ENCODE measurements around a stretch of chr14.

DNA sequence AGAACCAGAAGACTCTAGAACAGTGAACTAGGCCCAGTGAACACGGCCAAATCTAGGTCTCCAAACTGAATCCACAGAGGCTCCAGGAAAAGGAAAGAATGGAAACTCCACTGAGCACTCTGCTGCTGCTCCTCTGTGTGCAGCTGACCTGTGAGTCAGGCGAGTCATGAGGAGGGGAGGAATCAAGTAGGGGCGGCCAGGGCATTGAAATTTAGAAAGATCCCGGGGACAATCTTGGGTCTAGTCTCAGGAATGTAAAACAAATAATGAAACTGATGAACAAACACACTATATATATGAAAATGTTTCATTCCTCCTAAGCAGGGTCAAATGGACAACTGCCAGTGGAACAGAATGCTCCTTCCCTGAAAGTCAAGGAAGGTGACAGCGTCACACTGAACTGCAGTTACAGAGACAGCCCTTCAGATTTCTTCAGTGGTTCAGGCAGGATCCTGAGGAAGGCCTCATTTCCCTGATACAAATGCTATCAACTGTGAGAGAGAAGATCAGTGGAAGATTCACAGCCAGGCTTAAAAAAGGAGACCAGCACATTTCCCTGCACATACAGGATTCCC lies 323.3 kb downstream of the DAD1 start:
- RRBS = no CpG with 5 or more reads among the region's 5 CpGs

DNA sequence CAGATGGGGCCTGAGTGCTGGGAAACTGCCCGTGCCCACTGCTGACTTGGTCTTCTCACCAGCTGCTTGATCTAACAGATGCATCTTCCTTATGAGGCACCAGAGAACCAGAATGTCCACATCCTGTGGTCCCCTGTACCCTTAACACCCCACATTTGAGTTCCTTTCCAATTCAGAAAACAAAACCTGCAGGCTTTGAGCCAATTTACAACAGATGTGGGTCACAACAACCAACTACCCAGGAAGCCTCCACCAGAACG lies 153.9 kb downstream of the DAD1 start:
- RRBS = no CpG with 5 or more reads among the region's 2 CpGs

- RRBS = no CpG with 5 or more reads among the region's 11 CpGs
Observed at GRCh38 chr14:22449364-22450132, 139.5 kb downstream of the DAD1 start.

DNA sequence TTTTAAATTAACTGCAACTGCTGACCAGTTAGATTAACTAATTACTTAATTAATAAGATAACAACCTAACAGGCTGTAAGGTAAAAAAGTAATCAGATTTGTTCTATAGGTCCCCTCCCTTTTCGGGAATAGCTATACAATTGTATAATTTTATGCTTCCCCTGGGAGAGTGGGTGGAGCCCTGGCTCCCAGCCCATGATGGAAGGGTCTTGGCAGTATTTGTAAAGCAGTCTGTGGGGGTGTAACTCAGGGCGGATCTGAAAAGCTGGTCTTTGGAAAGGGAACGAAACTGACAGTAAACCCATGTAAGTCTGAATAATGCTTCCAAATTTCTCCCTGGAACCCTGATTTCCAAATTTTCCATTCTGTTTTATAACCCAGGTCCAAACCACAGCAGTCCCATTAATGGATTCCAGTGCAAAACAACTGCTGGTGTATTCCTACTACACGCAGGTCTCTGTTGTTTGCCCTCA lies 110.4 kb downstream of the DAD1 start:
- RRBS = no CpG with 5 or more reads among the region's 4 CpGs

DNA sequence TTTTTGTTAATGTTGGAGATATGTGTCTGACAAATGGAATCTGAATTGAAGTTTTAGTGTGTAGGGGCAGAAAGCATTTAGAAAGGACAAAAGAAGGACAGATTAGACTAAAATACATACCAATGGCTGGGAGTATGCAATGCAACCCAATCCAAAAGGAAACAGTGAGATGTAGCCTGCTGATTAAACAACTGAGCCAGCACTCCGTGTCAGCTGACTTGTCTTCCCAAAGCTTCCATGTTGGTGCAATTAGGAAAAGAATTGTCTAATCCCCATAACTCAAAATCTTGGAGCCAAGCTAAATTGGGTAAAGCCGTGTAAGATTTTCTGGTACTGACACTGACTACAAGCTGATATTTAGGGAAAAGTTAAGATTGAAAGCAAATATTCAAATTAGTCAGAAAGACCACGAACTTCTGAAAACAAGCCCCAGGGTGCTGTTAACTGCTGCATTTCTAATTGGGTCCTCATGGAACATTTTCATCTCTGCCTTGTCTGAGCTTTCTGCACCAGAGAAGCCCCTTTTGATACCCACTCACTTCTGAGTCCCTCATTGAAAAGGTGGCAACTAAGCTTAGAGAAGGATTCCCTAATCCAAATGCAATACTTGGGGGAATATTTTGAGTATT lies 109.1 kb downstream of the DAD1 start:
- RRBS = no CpG with 5 or more reads among the region's 3 CpGs

DNA sequence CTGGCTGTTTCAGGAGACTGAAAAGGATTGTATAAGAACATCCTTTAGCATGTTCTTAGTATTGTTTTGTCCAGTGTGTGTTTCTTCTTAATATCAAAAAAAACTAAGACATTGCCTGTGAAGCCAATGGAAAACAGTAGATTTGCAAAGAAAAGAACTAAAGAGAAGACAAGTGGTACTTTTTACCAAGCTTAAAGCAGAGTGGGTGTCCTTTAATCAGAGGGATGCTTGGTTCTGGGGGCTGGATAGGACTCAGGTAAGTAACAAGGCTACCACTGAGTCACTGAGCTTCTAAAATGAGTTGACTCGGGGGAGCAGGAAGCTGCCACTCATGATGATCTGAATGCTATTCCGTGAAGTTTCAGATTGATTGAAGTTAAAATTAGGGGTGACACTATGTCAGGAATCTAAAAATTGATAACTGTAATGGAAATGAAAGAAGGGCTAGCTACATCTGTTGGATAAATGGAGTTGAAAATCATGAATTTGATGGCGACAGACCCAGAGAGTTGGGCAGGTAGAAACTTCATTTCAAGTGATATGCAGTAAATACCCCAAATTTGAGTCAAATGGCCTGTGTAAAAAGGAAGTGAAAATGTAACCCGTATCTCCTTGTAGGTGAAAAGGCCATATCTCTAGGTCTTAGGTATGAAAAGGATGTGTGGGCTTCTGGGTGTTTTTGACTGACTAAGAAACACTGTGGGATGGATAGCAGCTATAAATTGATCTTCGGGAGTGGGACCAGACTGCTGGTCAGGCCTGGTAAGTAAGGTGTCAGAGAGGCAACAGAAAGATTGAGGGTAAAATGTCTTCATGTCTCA lies 57.6 kb downstream of the DAD1 start:
- RRBS = no CpG with 5 or more reads among the region's 5 CpGs

DNA sequence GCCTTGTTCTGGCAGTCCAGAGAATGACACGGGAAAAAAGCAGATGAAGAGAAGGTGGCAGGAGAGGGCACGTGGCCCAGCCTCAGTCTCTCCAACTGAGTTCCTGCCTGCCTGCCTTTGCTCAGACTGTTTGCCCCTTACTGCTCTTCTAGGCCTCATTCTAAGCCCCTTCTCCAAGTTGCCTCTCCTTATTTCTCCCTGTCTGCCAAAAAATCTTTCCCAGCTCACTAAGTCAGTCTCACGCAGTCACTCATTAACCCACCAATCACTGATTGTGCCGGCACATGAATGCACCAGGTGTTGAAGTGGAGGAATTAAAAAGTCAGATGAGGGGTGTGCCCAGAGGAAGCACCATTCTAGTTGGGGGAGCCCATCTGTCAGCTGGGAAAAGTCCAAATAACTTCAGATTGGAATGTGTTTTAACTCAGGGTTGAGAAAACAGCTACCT lies 41.1 kb downstream of the DAD1 start:
- RRBS = no CpG with 5 or more reads among the region's 4 CpGs

DNA sequence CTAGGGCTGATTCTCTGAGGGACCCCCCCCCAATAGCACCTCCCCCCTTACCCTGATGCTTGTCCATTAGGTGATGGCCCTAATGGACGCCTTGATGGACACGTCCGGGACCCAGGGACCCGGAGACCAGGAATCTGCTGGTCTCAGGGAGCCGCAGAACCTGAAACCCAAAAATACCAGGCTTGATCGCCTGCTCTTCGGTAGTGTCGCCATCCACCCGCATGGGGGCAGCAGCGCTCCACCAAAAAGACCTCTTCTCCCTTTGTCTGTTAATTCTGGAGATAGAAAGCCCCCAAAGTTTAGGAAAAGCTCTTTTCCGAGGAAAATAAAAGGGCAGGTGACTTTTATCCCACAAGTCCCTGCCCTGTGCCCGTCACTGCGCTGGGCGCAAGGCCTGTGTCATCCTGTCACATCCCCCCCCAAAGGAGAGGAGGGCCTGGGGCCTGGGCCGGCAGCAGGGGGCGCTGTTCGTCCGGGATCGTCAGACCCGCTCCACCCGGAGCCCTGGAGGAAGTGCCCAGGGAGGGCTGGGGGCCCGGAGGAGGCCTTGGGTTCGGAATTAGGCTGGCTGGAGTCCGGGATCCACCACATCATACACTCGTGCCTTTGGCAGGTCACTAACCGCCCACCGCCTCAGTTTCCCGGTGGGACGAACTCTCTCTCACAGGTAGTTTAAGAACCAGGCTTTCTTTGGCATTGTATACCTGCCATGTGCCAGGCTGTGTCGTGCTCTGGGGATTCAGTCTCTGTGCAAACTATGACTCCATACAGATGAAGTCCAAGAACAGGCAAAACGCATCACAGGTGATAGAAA lies 31.9 kb downstream of the DAD1 start:
- RRBS = 6% methylated on average over 3 of the region's 31 CpGs

GRCh38 chr14:22612638-22613469 lies 14.8 kb downstream of the ABHD4 start:
- RRBS = no CpG with 5 or more reads among the region's 7 CpGs

DNA sequence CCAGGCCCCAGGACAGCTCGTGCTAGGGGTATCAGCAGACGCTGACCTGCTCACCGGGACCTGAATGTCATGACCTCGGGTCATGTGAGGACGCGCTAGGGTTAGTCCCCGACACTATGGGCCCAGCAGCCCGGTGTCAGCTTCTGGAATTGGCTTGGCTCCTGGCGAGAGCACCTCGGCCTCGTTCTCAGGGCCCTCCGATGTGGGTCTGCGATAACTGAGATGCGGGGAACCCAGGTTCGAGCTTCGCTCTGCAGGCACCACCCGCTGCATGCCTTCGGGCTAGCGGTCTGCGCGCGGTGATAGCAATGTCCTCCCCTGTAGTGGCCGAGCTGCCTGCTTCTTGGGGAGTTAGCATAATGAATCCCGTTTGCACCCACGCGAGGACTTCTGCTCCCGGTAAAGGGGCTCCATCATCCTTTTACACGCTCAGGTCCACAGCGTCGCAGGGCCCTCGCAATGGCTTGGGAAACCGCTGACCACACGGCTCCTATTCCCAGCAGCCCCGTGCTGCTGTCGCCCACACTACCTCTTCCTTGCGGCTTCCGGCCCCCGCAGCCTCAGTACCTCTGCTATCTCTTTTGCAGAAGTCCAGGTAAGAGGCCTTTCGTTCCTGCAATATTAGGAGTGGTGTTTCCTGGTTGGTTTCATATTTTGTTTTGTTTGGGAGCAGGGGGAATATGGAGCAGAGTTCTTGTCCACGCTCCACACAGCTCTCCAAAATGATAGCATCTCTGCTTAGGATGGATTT lies 502 bp downstream of the OXA1L start:
- RRBS = 6% methylated on average over 5 of the region's 40 CpGs

DNA sequence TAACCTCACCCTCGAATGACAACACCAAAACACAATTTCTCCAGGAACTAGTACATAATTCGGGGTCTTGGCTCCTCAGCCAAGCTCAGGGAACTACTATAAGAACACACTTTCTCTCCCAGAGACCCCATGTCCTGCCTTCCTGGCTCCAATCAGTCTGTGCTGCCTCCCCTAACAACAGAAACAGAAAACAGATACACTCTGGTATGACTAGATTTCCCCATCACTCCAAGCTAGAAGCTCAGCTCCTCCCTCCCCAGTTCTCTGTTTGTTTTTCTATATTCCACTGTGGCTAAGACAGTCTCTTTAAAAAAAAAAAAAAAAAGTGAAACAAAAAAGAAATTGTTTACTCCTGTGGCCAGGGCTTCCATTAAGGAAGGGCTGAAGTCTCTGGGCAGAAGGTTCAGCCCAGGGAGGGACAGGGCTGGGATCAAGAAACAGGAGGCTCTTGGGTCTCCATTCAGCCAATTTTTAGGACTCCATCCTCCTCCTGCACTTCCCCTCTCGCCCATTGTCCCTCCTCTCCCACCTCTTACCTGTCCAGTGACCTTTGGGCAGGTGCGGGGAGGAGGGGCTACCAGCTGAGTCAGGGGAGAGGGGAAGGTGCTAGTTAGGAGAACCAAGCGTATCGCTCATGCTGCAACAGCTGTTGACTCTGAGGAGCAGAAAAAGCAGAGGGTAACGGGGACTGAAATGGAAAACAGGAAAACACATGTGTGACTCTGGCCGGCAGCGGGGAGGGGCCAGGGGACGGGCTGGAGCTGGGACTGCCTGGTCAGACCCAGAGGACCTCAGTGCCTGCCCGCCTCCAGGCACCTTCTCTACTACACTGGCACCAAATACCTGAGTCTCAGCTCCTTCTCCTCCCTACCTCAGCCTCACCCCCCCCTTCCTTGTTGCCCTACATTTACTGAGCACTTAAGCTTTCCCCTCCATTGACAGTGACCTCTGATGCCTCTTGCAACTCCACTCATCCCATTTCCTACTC lies 4.2 kb upstream of the SLC7A7 start:
- RRBS = no CpG with 5 or more reads among the region's 11 CpGs

- RRBS = no CpG with 5 or more reads among the region's 5 CpGs
Observed at GRCh38 chr14:22844552-22844783, 8.1 kb downstream of the MMP14 start.

DNA sequence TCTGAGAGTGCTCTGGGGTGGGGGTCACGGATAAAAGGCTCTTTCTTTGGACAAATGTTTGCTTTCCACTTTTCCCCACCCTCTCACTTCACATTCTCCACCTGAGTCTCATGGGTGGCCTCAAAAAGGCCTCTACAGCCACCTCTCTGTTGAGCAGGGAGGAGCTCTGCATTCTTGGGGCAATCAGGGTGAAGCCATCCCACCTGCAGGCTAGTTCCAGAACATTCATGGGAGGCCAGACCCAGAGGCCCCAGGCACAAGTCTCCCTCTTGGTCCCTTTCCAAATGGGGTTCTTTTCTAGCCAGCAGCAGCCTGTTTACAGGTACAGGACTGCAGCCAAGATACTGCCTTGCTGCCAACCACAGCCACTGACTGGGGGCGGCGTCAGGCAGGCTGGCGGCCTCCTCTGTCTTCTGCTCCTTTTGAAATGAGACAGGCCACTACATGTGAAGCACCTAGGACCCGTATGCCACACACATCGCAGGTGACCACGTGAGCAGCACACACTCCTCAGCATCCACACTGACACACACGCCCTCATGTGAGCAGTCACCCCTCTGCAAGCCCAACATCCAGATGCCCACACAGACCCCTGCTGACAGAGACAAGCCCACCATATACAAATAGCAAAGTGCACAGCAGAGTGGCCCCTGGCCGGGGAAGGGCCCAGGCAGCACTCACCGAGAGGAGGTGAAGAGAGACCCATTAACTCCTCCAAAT lies 18.3 kb upstream of the CEBPE start:
- RRBS = no CpG with 5 or more reads among the region's 10 CpGs

- RRBS = no CpG with 5 or more reads among the region's 3 CpGs
Observed at GRCh38 chr14:23153523-23153832, 30.0 kb downstream of the SLC7A8 start.

GRCh38 chr14:23167276-23168147 lies 15.9 kb downstream of the SLC7A8 start:
- RRBS = 69% methylated on average over 3 of the region's 9 CpGs

DNA sequence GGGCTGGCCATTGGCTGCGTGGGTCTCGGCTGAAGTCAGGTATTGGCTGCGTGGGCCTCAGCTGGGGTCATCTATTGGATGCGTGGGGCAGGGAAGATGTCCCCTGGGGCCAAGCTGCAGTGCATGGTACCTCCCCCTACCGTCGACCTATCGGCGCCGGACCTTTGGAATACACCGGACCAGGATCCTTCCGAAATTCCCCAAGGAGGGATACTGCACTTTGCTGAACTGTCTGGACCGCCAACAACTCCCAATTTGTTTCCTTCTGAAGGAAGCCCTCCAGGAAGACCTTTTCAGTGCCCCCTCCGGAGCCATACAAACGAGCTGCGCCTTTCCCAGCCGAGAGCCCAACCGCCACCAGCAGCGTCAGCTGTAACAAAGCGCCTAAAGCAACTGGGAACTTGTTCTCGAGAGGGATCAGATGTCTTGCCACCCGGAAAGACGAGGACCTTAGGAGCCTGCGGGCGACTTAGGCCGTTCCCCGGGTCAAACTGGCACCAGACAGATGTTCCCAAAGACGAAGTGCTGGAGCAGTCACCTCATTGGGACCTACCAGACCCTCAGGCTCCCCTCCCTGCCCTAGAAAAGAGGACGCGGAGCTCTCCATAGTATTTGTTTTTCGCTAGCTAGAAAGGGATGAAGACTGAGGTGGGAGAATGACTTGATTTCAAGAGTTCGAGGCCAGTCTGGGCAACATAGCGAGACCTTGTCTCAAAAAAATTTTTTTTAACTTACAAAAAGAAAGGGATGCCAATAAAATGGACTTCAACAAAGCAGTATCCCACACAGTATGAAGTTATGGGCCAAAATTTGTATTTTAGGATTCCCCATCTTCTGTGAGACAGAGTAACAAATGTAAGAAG lies 519 bp upstream of the HOMEZ start:
- RRBS = 4% methylated on average over 6 of the region's 32 CpGs

DNA sequence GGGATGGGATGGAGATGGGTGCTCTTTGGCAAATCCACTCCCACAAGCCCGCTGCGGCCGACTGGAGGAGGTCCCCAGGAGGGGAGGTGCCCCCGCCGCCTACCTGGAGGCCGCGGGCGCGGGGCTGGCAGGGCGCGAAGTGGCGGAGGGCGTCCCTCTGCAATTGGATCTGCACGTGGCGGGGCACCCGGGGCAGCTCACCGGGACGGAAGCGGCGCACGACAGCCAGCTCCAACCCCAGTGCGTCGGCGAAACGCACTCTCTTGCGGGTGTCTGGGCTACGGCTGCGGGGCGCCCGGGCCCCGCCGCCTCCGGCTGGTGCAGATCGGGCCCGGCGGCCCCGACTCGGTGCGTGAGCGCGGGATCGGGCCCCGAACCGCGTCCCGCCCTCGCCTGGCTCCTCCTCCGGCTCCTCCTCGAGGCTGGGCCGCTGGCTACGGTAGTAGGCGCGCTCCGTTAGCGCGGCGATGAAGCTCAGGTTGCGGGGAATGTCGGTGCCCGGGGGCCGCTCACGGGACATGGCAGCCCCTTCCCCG lies 534 bp downstream of the PPP1R3E start:
- RRBS = 2% methylated on average over 31 of the region's 63 CpGs

DNA sequence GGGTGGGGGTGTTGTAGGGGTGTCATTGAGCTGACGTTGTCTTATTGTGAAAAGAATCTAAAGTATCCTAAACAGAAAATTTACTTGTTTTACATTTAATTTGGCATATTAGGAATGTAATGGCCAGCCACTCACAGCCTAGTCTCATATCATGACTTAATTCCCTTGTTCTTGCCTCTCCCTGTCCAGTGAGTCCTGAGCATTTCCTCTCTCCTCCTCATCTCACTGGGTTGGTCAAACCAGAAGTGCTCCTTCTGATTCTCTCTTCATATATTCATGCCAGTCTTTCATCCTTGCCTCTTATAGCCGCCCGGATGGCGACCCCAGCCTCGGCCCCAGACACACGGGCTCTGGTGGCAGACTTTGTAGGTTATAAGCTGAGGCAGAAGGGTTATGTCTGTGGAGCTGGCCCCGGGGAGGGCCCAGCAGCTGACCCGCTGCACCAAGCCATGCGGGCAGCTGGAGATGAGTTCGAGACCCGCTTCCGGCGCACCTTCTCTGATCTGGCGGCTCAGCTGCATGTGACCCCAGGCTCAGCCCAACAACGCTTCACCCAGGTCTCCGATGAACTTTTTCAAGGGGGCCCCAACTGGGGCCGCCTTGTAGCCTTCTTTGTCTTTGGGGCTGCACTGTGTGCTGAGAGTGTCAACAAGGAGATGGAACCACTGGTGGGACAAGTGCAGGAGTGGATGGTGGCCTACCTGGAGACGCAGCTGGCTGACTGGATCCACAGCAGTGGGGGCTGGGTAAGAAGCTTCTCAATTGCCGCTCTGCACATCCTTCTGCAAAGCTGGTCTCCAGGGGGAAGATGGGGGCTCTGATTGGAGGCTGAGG lies 1.0 kb downstream of the BCL2L2 start:
- RRBS = 72% methylated on average over 10 of the region's 19 CpGs

- RRBS = no CpG with 5 or more reads among the region's 18 CpGs
Observed at GRCh38 chr14:23323723-23324341, 2.6 kb downstream of the PABPN1 start.

GRCh38 chr14:23387976-23388476 lies 11.2 kb downstream of the CMTM5 start:
- RRBS = no CpG with 5 or more reads among the region's 11 CpGs

Data from UCH-1 (cell line).